ENCODE results near the genes MICOS13, PRR22, TUBB4A and CD70.

- PRO-cap, 3 experiments, result no peak in any of the 3 experiments
- RAMPAGE, long total RNA, 2 experiments, result no peak in any of the 2 experiments
- RRBS, result no CpG with 5 or more reads among the region's 6 CpGs
Observed at GRCh38 chr19:4968015-4968360, 925 bp upstream of the KDM4B start.

DNA sequence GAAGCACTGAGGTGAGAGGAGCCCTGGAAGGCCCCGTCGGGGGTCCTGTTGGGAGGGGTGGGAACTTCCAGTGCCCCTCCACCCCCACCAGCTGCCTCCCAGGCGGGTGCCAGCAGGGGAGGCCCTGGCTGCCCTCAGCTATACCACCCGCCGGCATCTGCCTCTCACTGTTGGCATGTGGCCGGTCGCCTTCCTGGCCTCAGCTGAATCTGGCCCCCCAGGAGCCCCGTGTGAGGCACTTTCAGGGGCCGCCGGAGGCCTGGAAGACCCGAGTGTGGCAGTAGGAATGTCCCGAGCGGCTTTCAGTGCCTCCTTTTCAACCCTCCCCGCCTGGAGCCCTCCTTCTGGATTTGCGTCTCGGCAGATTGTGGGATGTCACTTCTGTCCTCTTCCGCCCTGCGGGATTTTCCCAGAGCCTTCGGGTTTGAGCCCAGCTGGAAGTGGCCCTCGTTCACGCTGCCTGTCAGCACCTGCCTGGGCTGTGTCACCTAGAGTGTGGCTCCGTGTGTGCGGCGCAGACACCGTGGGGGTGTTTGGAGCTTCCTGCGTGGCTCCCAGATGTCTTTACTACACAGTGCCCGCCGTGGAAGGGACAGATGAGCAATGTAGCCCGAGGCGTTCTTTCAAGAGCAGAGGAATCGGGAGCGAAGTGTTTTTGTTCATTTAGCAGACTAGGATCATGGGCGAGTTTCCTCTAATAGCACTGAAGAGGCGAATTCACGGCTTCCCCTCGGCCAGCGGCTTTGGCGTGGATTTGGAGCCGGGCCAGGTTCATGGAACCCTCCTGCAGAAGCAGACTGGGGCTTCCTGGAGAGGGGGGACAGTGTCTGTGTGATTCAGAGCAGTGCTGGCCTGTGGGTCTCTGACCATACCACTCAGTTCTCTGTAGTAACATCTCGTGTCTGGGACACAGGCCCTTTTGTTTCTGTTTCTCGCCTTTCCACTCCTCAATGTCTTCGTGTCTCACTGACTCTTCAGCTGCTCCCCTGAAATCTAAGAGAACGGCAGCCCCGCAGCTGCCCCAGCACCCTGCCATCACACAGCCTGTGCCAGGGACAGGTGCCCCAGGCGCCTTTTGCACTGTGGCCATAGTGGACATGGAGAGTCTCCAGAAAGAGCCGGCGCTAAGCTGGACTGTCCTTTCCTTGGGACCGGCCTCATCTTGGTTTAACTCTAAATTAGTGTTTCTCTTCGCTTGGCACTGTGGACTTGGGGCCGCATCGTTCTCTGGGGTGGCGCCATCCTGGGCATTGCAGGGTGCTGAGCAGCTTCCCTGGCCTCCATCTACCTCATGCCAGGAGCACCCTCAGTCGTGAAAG is 68.0 kb downstream of the KDM4B start:
- PRO-cap, 3 experiments, result no peak in any of the 3 experiments
- RAMPAGE, long total RNA, 2 experiments, result no peak in any of the 2 experiments
- RRBS, result 69% methylated on average over 5 of the region's 53 CpGs

GRCh38 chr19:5088512-5089198 is 119.7 kb downstream of the KDM4B start:
- PRO-cap, 3 experiments, result no peak in any of the 3 experiments
- RAMPAGE, long total RNA, 2 experiments, result no peak in any of the 2 experiments
- RRBS, result no CpG with 5 or more reads among the region's 19 CpGs

GRCh38 chr19:5091920-5092425 is 123.1 kb downstream of the KDM4B start:
- PRO-cap, 3 experiments, result no peak in any of the 3 experiments
- RAMPAGE, long total RNA, 2 experiments, result no peak in any of the 2 experiments
- RRBS, result no CpG with 5 or more reads among the region's 14 CpGs

DNA sequence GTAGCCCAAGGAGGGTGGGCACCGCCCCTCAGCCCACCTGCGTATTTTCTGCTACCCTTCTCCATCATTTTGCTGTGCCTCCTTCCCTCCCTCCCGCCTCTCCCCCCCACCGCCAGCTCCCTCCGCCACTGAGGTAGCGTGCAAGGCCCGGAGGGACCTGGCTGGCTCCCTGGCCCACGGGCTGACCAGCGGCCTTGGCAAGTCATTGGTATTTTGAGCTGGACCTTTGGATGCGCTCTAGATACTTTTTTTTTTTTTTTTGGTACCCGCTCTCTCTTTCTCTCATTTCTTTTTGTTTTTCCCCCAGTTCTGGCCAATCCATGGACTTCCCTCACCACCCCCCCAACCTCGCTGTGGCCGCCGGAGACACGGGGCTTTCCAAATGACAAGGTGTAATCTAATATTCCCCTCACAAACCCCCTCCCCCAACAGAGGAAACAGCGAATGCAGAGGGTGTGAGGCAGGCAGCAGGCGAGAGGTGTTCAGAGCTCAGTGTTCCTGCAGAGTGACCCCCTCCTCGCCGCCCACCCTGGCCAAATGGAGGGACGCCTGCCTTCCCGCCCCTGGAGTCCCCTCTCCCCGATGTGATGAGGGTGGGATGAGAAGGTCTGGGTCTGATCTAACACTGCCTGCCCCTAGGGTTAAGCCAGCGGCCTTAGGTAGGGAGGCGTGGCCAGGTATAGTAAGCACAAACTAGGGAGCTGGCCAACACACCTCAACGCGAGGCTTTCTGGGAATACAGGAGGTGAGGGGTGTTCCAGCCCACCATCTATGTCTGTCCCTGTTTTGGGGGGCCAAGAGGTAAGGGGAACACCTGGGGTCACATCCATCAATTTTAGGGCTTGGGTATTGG is 89.2 kb downstream of the PTPRS start:
- PRO-cap, 3 experiments, result no peak in any of the 3 experiments
- RAMPAGE, long total RNA, 2 experiments, result no peak in any of the 2 experiments
- RRBS, result no CpG with 5 or more reads among the region's 26 CpGs

GRCh38 chr19:5680047-5680727 is at the start of gene MICOS13:
Gene MICOS13 (minus strand): TSS chr19:5680516.
- PRO-cap, 3 experiments, result peak in 3 of 3 experiments; most common minus-strand start chr19:5680535 (in 2)
- RAMPAGE, long total RNA, 2 experiments, result start-site peak on the minus strand in 2 of 2 experiments, at chr19:5680485-5680707 at its widest, 56 to 978 reads per replicate
- RRBS, result 2% methylated on average over 3 of the region's 53 CpGs

DNA sequence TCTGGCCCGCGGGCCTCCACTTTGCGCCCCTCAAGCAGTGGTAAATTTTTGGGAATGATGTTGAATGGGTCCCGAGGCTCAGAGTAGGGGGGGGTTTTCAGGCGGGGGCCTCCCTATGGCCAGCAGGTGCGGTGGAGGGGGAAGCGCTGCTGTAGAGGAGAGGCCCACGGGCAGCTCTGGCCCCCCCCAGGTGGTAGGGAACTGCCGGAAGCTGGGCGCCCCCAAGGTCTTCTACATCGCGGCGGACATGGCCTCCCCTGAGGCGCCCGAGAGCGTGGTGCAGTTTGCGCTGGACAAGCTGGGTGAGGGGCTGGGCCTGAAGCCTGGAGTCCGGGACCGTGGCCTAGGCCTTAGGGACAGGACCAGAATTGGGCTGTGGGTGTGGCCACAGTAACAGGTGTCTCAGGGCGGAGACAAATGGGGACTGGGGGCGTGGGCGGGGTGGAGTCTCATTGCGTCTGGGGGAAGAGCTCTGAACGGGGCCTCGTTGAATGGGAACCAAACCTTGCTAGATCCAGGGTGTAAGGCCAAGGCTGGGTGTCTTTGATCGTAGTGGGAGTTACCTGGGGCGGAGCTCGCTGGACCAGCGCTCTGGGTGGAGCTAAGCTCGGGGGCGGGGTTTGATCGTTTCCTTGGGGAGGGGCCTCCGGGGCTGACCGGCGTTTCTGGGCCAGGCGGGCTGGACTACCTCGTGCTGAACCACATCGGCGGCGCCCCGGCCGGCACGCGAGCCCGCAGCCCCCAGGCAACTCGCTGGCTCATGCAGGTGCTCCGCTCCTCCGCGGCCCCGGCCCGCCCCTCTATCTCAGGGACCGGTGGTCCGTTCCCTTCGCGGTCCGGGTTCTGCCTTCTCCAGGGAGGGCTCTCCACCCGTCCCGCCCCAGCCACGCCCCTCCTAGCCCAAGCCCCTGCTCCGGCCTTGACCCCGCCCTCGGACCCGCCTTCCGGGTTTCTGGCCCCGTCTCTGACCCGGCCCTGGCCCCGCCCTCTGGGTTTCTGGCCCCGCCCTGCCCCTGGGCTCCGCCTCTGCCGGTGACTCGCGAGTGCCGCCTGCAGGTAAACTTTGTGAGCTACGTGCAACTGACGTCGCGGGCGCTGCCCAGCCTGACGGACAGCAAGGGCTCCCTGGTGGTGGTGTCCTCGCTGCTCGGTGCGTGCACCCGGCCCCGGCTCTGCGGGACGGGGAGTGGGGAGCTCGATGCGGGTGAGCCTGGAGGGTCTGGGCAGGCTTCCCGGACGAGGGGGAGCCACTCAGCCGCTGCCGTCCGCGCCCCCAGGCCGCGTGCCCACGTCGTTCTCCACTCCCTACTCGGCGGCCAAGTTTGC is 3.4 kb upstream of the RPL36 start:
- PRO-cap, 3 experiments, result peak in 3 of 3 experiments; most common plus-strand start position 1,066 of the sequence (in 3); most common minus-strand start position 515 of the sequence (in 1)
- RAMPAGE, long total RNA, 2 experiments, result no peak in any of the 2 experiments
- RRBS, result 7% methylated on average over 35 of the region's 100 CpGs

- PRO-cap, 3 experiments, result no peak in any of the 3 experiments
- RAMPAGE, long total RNA, 2 experiments, result no peak in any of the 2 experiments
- RRBS, result 81% methylated on average over 2 of the region's 11 CpGs
Observed at GRCh38 chr19:5695629-5695936, 5.5 kb downstream of the RPL36 start.

GRCh38 chr19:5784595-5785433 is at the start of gene PRR22:
Gene PRR22 (minus strand): TSS chr19:5784746.
- PRO-cap, 3 experiments, result peak in 1 of 3 experiments; most common plus-strand start chr19:5784815 (in 1); most common minus-strand start chr19:5784738 (in 1)
- RAMPAGE, long total RNA, 2 experiments, result start-site peak on the minus strand in 1 of 2 experiments, at chr19:5784696-5784756 at its widest, 283 reads per replicate
- RRBS, result 95% methylated on average over 3 of the region's 28 CpGs

GRCh38 chr19:5923687-5923999 is 9.6 kb downstream of the CAPS start:
- PRO-cap, 3 experiments, result no peak in any of the 3 experiments
- RAMPAGE, long total RNA, 2 experiments, result start-site peak on the minus strand in 1 of 2 experiments, at chr19:5923875-5923900 at its widest, 87 reads per replicate
- RRBS, result no CpG with 5 or more reads among the region's 7 CpGs

GRCh38 chr19:5990361-5990734 is 12.4 kb upstream of the RANBP3 start:
- PRO-cap, 3 experiments, result peak in 2 of 3 experiments; most common plus-strand start chr19:5990552 (in 1); most common minus-strand start chr19:5990526 (in 2)
- RAMPAGE, long total RNA, 2 experiments, result start-site peak on the plus strand in 2 of 2 experiments, at chr19:5990542-5990589 at its widest, 15 to 19 reads per replicate
- RRBS, result no CpG with 5 or more reads among the region's 14 CpGs

DNA sequence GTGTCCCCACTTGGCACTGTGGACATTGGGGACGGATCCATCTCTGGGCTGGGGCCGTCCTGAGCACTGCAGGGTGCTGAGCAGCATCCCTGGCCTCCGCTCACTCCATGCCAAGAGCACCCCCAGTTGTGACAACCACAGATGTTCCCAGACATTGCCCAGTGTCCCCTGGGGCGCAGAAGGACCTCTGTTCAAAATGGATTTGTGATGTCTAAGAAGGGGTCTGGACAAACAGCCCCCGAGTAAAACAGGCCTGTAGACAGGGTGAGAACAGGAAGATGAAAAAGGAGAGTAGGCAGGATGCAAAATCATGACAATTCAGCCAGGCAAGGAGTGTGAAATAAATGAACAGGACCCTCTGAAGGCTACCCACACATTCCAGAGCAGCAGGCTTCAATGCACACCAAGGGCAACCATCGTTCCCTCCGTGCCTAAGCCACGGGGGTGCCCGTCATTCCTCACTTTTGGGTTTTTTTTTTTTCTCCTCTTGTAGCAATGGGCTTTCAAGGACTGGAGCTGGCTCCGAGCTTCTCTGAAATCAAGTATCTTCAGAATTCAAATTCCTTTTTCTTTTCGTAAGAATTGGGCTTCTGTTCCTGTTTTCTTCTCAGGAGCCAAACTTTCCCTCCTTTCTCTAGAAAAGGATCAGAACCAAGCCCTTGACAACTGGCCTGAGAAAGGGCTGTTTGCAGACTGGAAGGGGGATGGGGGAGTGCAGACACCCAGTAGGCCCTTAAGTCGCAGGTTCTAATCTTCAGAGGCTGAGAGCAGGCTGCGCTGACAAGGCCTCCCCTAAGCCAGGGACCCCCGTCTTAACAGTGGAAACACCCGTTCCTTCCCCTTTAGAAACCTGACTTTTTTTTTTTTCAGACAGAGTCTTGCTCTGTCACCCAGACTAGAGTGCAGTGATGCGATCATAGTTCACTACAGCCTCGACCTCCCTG is 51.9 kb downstream of the RFX2 start:
- PRO-cap, 3 experiments, result no peak in any of the 3 experiments
- RAMPAGE, long total RNA, 2 experiments, result no peak in any of the 2 experiments
- RRBS, result no CpG with 5 or more reads among the region's 17 CpGs

- PRO-cap, 3 experiments, result no peak in any of the 3 experiments
- RAMPAGE, long total RNA, 2 experiments, result no peak in any of the 2 experiments
- RRBS, result no CpG with 5 or more reads among the region's 19 CpGs
Observed at GRCh38 chr19:6076322-6077421, 33.6 kb downstream of the RFX2 start.

DNA sequence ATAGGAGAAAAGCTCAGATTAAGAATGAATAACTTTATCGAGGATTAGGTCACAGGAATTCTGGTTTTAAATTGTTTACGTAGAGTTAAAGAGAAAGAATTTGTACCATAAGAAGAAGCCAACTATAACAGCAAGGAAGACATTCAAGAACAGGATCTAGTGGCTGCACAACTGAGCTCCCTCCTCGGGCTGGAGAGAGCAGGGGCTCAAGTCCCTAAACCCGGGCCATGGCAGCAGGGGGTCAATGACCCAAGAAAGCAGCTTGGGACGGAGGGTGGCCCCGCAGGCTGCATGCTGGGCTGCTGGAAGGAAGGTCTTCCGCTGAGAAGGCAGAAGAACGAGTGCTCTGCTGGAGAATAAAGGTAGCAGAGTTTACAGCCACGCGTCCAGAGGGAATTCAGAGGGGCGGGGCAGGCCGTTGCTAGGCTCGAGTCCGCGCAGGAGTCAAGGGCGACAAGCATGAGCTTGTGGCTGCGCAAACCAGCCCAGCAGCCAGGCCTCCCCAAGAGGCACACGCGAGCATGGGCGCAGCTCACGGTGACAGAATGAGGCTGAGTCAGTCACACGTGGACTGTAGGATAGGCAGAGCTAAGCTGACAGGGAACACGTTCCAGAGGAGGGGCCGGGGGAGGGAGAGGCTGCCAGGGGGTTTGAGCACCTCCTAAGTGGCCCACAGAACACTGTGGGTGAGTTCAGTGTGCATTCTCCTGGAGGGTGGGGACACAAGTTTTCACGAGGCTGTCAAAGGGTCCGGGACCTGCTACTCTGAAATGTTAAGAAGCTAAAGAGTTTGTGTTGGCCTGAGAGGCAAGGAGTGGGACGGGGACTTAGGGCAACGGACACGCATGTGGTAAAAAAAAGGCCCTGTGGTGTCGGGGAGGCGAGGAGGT is 18.0 kb downstream of the RFX2 start:
- PRO-cap, 3 experiments, result peak in 3 of 3 experiments; most common plus-strand start position 613 of the sequence (in 1); most common minus-strand start position 515 of the sequence (in 2)
- RAMPAGE, long total RNA, 2 experiments, result no peak in any of the 2 experiments
- RRBS, result no CpG with 5 or more reads among the region's 31 CpGs

DNA sequence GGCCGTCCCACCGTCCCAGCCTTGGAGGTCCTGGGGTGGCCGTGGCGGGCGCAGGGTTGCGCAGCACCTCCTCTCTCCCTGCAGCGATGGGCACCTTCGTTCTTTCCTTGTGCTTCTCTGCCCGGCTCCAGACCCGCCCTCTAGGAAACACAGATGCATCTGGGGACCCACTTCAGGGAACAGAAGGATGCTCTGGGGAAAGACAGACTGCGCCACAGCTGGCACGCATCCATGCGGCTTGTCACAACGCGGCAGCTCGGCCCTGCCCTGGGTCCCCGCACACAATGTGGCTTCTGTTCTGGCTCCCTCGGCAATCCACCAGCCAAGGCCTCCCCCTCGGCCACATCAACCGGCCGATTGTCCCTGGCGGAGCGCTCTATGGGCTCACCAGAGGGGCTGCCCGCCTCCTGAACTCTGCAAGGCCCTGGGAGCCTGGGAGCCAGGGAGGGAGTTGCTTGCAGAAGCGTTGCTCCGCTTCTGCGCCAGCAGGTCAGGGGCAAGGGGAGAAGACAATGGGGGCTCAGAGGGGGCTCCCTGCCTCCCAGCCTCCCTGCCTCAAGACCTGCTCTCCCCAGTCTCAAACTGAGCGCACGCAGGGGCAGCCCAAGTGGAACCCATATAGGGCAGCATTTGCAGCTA is 38.1 kb downstream of the MLLT1 start:
- PRO-cap, 3 experiments, result no peak in any of the 3 experiments
- RAMPAGE, long total RNA, 2 experiments, result no peak in any of the 2 experiments
- RRBS, result no CpG with 5 or more reads among the region's 29 CpGs

DNA sequence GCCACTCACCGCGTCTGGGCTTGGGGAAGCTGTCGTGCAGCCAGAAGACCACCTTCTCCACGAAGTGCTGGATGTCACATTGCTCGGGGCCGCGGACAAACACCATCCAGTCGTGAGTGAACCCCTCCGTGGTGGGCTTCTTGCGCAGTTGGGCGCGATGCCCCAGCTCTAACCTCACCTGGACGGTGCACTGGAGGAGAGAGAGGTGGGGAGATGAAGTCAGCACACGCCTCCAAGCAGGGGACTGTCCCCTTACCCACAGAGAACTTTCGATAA is 9.3 kb downstream of the MLLT1 start:
- PRO-cap, 3 experiments, result no peak in any of the 3 experiments
- RAMPAGE, long total RNA, 2 experiments, result no peak in any of the 2 experiments
- RRBS, result no CpG with 5 or more reads among the region's 15 CpGs

DNA sequence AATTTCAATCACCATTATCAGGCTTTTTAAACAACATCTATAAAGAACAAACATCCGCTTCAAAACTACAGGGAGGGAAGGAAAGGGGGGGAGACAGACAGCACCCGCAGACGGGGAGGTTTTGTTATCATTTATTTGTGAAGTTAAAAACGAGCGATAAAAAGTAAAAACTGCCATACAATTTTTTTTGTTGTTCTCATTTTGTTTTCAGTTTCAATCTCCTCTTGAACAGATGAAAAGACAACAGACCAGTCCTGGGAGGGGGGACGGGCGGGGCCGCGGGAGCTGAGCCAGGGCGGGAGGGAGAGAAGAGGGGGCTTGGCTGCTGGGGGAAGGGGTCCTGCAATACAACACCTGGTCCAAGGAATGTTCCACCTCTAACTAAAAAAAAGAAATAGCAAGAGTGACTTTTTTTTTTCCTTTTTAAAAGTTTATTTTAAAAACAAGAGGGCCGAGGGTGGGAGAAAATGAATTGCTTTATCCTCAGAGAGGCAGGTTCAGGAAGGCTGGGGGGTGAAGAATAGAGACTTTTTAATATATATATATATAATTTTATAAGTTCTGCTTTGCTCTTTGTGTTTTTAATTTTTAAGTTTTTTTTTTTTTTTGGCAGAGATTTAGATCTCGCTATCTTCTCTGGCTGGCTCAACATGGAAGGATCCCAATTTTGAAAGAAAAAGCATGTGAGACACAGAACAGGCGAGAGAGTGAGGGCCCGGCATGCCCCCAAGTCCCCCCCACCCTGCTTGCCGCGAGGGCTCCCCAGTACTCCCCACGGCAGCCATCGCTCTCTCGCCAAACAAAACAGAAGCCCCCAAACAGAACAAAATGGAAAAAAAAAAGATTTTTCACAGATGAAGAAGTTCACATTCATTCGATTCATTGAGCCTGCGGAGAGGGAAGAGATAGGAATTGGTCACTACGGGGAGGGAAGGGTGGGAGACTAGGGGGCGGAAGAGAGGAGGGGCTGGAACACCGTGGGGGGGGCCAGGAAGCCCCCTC is 11.1 kb downstream of the KHSRP start:
- PRO-cap, 3 experiments, result no peak in any of the 3 experiments
- RAMPAGE, long total RNA, 2 experiments, result no peak in any of the 2 experiments
- RRBS, result no CpG with 5 or more reads among the region's 24 CpGs

- PRO-cap, 3 experiments, result peak in 3 of 3 experiments; most common plus-strand start chr19:6502438 (in 1); most common minus-strand start chr19:6502309 (in 3)
- RAMPAGE, long total RNA, 2 experiments, result start-site peak on the minus strand in 2 of 2 experiments, at chr19:6502302-6502315 at its widest, 689 to 930 reads per replicate
- RRBS, result 2% methylated on average over 17 of the region's 83 CpGs
Observed at GRCh38 chr19:6501695-6502817, at the start of gene TUBB4A. Gene TUBB4A (minus strand): TSS chr19:6502309.

- PRO-cap, 3 experiments, result peak in 3 of 3 experiments; most common plus-strand start chr19:6509743 (in 2); most common minus-strand start chr19:6509449 (in 2)
- RAMPAGE, long total RNA, 2 experiments, result no peak in any of the 2 experiments
- RRBS, result 30% methylated on average over 1 of the region's 17 CpGs
Observed at GRCh38 chr19:6509253-6509936, 7.3 kb upstream of the TUBB4A start.

DNA sequence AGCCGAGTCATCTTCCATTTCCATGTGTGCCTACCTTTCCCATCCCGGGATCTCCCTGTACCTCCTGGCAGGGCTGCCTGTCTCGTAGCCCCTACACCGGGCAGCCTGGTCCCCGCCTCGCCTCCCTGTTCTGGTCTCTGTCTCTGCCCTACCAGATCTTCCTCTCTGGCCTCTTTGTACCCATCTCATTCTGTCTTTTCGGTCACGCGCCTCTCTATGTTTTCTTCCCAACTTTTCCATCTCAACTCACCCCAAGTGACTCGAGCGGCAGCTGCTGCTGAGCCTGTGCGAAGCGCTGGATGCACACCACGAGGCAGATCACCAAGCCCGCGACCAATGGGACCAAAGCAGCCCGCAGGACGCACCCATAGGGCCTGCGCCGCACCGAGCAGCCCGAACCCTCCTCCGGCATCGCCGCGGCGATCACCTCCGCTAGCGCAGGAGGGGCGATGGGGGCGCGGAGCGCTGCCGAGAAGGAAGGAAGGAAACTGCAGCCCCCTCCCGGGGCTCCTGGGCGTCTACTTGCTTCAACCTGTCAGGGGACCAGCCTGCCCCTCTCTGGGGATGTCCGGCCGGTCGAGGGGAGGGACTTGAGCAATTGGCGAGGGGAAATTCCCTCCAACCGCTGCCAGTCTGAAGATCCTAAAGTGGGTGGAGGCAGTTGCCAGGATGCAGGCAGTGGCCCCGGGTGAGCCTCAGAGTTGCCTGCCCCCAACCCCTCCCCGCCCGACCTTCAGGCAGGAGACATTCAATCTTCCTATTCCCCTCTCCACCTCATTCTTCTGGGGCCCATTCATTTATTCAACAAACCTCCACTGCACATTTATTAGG is at the start of gene CD70:
CD70 (minus strand) TSS at position 560 of the 831 bp plus-strand sequence.
- PRO-cap, 3 experiments, result no peak in any of the 3 experiments
- RAMPAGE, long total RNA, 2 experiments, result no peak in any of the 2 experiments
- RRBS, result 1% methylated on average over 16 of the region's 44 CpGs